ENCODE results near the genes PLAAT3 and VEGFB.

GRCh38 chr11:63534969-63535498 lies 1.6 kb upstream of the PLAAT4 start:
- RRBS: no CpG with 5 or more reads among the region's 7 CpGs

- RRBS: no CpG with 5 or more reads among the region's 5 CpGs
Observed at GRCh38 chr11:63608429-63608916, 5.8 kb downstream of the PLAAT3 start.

- RRBS: 2% methylated on average over 9 of the region's 66 CpGs
Observed at GRCh38 chr11:63613975-63614725, at the start of gene PLAAT3. Gene PLAAT3 (minus strand): TSS chr11:63614433.

DNA sequence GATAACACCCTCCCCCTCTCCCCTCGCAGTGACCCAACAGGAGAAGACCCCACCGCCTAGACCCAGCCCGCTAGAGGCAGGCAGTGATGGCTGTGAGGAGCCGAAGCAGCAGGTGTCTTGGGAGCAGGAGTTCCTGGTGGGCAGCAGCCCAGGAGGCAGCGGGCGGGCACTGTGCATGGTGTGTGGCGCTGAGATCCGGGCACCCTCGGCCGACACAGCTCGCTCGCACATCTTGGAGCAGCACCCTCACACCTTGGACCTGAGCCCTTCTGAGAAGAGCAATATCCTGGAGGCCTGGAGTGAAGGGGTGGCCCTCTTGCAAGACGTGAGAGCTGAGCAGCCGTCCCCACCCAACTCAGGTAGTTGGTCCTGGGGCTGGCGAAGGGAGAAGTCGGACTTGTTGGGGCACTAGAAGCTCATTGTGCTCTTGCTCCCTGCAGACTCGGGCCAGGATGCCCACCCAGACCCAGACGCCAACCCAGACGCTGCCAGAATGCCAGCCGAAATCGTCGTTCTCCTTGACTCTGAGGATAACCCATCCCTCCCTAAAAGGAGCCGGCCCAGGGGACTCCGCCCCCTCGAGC lies 4.6 kb downstream of the SPINDOC start:
- RRBS: no CpG with 5 or more reads among the region's 25 CpGs

GRCh38 chr11:63855926-63856250 lies 17.0 kb downstream of the MARK2 start:
- RRBS: no CpG with 5 or more reads among the region's 2 CpGs

DNA sequence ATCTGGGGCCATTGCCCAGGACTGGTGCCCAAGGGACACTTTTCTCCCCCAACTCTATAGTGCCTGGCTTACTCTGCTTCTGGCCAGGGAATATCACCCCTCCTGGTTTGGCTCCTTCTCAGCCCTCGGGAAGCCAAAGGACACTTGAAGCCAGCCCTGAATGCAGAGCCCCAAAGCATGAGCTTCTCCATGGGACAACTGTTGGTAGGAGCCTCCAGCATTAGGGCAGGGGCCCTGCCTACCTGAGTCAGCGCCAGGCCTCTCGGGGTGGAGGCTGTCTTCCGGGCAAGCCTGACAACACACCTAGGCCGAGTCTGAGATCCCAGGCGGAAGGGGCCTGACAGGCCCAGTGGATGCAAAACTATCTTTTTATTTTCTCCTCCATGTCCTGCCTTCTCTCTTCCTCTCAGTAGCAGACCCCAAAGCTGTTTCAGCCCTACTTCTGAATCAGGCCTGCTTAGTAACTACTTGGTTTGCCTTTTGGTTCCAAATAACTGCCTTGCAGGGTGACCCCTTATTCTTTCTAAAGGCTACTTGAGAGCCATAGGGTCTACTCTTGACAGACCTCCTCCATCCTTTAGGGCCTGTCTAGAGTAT lies 27.6 kb downstream of the RCOR2 start:
- RRBS: no CpG with 5 or more reads among the region's 6 CpGs

DNA sequence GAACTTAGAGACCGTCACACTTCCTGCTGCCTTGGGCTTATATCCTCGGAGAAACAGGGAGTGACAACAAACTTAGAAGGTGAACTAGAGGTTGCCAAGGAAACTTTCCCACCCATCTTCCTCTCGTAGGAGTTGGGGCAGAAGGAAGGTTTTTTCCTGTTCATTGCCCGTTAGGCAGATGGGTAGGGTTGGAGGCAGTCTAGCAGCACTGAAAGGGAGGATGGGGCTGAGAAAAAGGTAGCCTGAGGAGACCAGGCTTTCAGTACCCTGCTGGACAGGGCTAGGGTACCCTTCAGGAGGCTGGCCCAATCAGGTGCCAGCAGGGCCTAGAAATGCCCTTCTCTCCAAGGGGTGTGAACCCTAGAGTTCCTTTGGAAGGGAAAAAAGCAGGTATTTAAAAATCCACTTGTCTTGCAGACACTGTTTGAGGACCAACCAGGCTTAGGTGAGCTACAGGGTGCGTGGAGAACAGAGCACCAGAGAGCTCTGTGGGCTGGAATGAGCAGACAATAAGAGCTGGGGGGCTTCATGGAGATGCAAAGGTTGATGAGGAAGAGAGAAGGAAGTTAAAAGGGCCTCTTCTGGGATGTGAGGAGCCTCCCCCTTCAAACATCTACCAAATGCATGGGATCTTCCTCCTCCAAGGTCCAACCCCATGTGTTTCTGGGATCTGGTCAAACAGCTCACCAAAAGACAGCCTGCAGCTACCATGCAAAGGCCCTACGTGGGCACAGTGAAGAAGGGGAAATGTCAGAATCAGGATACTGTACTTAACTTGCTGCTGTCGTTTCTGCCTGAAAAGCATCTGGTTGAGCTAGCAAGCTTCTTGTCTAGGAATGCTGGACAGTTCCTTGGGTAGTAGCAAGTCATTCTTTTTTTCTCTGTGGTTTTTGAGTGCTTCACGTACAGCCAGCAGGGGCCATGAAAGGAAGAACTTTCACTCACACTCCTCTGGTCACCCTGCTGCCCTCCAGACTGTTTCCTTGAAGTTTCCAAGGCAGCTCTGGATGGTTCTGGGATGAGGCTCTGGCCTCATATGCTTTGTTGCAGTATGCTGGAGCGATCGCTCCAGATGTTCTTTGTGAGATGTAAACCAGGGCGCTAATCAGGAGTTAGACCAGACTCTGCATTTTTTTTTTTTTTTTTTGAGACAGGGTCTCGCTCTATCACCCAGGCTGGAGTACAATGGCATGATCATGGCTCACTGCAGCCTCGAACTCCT lies 25.0 kb downstream of the RCOR2 start:
- RRBS: no CpG with 5 or more reads among the region's 13 CpGs

GRCh38 chr11:63918654-63919220 lies 1.8 kb upstream of the RCOR2 start:
- RRBS: no CpG with 5 or more reads among the region's 10 CpGs

- RRBS: 13% methylated on average over 22 of the region's 50 CpGs
Observed at GRCh38 chr11:64060459-64061059, 24.8 kb downstream of the FLRT1 start.

DNA sequence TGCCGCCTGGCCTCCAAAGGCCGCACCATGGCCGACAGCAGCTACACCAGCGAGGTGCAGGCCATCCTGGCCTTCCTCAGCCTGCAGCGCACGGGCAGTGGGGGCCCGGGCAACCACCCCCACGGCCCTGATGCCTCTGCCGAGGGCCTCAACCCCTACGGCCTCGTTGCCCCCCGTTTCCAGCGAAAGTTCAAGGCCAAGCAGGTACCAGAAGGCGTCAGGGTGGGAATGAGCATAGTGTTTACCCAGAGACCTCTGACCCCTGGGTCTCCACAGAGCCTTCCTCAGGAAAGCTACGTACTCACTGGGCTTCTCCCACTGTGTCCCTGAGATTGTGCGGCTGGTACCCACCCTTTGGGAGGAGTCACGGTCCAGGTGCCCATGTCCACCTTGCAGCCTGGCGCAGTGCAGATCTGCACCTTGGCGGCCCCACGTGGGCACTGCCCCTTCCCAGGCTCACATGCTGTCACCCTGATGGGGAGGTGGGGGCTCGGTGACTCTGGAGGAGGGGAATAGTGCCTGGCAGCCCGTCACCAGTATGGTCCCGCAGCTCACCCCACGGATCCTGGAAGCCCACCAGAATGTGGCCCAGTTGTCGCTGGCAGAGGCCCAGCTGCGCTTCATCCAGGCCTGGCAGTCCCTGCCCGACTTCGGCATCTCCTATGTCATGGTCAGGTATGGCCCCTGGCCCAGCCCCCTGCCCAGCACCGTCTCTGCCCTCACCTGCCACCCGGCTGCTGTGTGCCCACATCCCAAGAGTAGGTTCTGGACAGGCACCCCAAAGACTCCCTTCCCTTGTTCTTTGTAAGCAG lies 5.3 kb downstream of the TRPT1 start:
- RRBS: no CpG with 5 or more reads among the region's 30 CpGs

DNA sequence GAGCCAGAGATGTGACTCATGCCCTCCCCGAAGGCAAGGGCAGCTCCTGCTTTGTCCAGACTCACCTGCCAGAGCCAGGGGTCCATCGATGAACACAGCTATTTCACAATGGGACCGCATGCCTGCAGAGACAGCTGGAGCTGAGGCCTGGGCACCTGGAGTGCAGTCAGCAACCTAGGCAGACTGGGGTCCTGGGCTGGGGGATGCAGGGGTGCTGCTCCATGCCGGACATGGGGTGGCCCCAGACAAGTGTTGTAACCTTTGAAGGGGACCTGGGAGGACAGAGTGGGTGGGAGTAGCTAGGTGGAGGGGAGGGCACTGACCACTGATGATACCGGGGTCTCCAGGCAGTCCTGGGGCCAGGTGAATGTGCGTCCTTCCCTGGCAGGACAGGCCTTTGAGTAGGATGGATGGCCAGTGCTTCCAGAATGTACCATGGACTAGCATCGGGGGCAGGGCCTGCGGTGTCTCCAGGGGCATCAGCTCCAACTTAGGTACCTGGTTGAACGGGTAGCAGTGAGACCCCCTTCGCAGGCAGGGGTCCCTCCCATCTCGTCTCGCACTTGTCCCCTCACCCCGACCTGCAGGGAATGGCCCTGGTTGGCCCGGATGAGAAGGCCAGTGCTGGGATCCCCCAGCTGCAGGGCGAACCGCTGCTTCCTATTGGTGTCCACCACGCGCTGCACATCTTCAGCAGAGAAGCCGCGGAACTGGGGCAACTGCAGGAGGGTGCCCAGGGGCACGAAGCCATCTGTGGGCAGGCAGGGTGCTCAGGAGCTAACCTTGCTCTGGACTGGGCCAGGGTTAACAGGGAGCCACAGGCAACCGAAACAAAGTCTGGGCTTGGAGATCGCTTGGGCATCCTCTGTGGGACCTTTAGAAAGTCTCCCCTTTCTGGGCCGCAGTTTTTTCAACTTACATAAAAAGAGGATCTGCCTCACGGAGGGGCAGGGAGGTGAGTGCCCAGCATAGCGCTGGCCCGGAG lies 1.5 kb downstream of the TRPT1 start:
- RRBS: 83% methylated on average over 2 of the region's 27 CpGs

- RRBS: 2% methylated on average over 32 of the region's 83 CpGs
Observed at GRCh38 chr11:64234144-64234752, at the start of gene VEGFB. Gene VEGFB (plus strand): TSS chr11:64234584.

- RRBS: 4% methylated on average over 5 of the region's 15 CpGs
Observed at GRCh38 chr11:64240136-64240804, 625 bp upstream of the ENSG00000286264 start.

DNA sequence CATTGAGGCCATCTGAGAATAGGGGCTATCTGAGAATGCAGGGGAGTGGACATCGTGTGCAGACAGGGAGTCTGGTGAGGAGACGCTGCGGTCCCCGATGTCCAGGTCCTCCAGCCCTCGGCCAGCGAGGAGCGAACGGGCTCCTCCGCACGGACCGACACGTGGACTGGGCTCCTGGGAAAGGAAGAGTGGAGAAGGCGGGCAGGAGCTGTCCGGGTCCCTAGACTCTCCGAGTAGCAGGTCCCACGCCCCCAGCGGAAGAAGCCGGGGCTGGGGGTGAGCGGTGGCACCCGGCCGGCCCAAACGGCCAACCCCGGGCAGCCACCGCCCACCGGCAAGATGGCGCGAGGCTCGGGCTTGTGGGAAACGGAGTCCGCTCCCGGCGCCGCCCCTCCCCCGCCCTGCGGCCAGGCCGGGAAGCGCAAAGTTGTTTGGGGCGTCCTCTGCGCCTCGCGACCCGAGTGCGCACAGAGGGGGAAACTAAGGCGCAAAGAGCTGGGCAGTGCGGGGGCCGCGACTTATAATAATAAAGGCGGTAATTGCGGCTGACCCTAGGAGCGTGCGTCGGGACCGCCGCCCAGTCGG lies 535 bp upstream of the PPP1R14B start:
- RRBS: 1% methylated on average over 12 of the region's 55 CpGs

GRCh38 chr11:64258647-64259405 lies 7.5 kb downstream of the PLCB3 start:
- RRBS: 94% methylated on average over 8 of the region's 44 CpGs

- RRBS: no CpG with 5 or more reads among the region's 17 CpGs
Observed at GRCh38 chr11:64265631-64266199, 14.4 kb downstream of the PLCB3 start.

GRCh38 chr11:64312894-64313556 lies 4.3 kb downstream of the TRMT112 start:
- RRBS: no CpG with 5 or more reads among the region's 14 CpGs

DNA sequence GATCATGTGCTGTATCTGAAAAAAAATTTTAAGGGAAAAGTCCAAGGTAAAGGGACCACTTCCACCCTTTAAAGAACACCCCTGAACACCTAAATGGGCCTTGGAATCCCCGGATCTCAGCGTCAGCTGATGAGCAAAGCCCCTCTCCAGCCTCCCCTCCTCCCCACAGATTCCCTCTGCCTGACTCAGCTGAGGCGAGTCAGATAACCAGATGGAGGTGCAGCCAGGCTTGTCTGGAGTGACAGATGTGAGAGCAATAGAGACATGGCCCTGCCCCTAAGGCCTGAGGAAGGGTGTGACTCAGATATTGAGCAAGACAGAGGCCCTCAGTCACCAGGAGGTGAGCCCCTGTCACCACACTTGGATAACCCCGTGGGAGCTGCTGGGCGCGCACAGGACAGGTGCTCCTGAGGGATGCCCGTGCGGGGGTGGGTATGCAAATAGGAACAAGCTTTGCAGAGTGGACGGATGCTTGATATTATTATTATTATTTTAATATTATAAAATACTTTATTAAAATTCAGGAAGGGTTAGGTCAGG lies 4.9 kb upstream of the CCDC88B start:
- RRBS: no CpG with 5 or more reads among the region's 9 CpGs

GRCh38 chr11:64395629-64396428 lies 36.9 kb downstream of the RPS6KA4 start:
- RRBS: 10% methylated on average over 3 of the region's 20 CpGs

DNA sequence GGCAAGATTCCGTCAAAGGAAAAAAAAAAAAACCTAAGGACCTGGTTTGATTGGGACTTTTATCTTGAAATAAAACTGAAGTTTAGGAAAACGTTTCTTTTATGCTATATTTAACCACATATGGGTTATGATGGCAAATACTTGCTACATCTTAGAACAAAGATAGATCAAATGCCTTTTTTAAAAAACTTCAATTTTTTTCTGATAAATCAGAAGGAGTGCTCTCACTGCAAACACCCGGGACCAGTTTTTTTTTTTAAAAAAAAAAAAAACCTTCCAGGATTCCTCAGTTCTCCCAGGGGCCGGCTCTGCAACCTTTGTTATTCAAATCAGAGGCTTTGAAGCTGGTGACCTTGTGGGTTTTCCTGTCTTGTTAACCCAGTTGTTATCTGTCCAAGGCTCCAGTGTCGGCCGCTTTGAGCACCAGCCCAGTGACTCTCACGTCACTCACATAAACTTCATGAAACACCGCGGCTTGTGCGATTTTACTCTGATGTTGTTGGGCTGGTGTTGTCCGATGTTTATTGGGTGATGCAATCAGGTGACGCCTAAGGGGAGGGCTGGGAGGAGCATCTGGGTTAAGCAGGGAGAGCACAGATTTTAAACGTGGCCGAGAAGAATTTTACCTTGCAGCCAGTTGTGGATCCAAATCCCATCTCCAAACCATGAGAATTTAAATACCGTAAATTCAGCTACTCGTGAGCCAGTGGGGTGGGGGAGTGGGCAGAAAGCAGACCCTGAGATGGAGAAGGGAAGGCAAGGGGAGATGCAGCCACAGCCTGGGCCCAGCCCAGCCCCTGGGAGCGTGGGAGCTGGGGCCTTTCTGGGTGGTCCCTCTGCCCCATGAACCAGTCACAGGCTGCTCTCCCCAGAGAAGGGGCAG lies 10.7 kb downstream of the SLC22A11 start:
- RRBS: no CpG with 5 or more reads among the region's 17 CpGs